H9 (cell line): ENCODE measurements around a stretch of chr7.

- PRO-cap: no peak
Measured at GRCh38 chr7:24885123-24885880, 94.7 kb downstream of the OSBPL3 start.

DNA sequence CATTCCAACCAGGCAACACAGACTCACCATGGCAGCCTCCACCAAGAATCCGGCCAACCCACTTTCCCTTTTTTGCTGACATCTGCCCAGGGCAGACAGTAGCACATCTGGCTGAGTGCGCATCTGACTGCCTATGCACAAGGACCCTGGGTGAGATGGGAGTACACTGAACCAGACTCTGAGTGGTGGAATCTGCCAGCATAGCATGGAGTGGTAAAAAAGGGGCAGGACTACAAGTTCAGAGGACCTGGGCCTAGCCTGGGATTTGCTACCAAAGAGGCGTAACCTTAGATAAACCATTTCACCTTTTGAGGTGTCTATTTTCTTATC, 16.6 kb downstream of the OSBPL3 start:
- PRO-cap: no peak

DNA sequence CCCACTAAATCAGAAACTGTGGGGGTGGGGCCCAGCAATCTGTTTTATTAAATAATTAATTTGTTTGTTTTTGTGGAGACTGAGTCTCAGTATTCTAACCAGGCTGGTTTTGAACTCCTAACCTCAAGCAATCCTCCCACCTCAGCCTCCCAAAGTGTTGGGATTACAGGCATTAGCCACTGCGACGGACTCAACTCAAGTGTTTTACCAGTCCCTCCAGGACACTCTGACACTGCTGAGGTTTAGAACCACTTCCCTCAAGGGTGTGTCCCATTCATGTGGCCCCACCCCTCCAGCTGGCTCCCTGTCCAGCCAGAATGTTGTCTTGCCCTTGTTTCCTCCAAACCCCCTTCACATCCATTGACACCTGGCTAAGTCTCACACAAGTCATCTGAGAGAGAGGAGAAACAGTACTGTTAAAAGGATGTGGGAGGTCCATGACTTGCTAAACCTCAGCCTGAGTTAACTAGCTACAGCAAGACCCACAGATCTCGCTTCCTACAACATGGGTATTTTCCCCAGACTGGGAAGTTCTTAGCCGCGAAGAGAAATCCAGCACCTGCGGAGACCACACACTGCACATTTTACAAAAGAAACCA, 14.2 kb downstream of the OSBPL3 start:
- PRO-cap: no peak

DNA sequence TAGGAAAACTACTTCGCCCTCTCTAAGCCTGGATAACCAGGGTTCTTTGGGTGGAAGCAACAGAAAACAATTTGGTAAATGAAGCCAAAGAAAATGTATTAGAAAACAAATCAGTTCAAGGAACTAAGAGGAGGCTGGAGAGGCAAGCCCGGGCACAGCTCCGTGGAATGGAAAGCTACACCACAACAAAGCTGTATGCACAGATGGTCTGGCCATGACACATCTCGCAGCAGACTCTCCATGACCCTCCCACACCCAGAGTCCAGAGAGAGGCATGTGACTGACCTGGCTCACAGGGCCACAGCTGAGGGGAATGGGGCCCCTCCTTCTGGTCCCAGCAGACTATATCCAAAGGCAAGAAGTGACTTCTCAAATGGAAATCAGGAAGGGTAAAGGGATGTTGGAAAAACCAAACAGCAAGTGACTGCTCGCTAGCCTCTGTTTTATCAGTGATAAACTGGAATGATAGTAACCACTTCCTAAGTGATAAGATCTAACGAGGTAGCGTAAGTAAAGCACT, 8.7 kb downstream of the OSBPL3 start:
- PRO-cap: no peak

GRCh38 chr7:24978708-24979781, 933 bp downstream of the OSBPL3 start:
- PRO-cap: bidirectional peak, plus-strand start at chr7:24979341, minus-strand start at chr7:24979254; bidirectional peak, plus-strand start at chr7:24979394, minus-strand start at chr7:24979480; bidirectional peak, plus-strand start at chr7:24979672, minus-strand start at chr7:24979590

DNA sequence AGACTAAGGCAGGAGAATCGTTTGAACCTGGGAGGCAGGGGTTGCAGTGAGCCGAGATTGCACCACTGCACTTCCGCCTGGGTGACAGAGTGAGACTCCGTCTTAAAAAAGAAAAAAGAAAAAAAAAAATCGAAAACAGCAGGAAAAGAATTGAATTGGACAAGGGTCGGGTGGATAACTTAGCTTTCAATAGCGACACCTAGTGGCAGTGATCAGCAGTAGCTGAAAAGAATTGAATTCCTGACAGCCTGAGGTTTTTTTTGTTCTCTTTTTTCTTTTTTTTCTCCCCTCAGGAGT, 55.2 kb downstream of the CYCS start:
- PRO-cap: no peak

- PRO-cap: no peak
Measured at GRCh38 chr7:25326282-25326802, 98.1 kb upstream of the NPVF start.

GRCh38 chr7:25429620-25430004, 201.3 kb upstream of the NPVF start:
- PRO-cap: no peak

DNA sequence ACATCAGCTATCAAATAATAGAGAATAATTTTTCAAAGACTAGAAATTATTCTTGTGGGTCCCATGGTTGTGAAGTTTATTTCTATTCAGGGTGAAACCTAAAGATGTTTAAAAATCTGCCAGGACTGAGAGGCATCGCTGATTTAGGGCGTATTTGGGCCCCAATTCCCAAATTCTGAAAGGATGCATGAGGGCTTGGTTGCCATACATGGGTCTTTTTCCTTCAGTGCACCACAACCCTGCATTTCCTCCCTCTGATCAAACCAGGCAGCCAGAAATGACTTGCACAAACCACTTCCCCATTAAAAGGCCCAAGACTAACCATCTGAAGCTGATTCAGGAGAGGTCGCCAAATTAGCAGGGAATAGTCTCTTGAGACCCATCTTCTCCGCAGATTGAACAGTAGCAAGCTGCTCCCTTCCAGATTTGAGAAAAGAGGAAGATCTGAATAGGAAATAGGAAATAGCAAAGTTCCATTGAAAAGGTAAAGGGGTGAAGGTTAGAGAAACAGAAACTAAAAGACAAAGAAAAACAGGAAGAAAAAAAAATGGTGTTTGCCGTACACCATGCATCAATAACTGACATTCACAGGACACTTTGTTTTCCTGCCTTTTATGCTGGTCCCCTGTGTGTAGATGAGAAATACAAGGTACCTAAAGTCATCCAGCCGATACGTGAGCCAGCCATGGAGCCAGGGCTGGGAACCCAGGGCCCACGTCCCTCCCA, 268.2 kb upstream of the NPVF start:
- PRO-cap: no peak

- PRO-cap: no peak
Measured at GRCh38 chr7:25620044-25620889, 392.0 kb upstream of the NPVF start.

- PRO-cap: no peak
Measured at GRCh38 chr7:25776062-25776494, 375.9 kb upstream of the NFE2L3 start.

DNA sequence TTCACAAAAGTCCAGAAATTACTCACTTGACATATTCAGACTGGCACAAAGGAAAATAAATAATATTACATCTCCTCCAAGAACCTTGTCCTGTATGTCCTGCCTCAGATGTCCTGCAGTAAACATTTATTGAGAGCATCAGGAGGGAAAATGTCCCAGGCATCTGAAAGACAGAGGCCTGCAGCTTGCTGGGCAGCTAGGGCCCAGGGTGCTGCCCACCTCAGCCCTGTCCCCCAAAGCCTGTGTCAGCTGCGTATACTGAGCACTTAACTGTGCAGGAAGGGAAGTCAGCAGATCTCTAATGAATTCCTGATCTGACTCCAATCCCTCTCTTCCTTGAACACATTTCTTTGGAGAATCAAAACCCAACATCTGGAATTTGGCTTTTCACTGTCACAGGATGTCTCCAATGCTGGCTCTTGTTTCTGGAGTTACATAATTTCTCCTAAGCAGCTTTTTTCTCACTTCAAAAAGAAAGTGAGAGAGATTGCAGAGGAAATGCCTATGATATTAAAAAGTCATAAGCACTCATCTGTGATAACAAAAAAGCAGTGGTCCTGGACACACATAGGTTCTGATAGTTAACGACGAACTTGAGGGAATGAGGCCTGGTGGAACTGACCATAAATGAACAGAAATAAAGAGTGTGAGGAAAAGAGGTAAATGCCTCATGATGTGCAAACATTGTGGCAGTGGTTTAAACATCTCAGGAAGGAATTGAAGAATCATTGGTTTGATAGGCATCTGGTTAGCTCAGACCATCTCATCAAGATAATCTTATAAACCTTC, 364.6 kb upstream of the NFE2L3 start:
- PRO-cap: no peak

DNA sequence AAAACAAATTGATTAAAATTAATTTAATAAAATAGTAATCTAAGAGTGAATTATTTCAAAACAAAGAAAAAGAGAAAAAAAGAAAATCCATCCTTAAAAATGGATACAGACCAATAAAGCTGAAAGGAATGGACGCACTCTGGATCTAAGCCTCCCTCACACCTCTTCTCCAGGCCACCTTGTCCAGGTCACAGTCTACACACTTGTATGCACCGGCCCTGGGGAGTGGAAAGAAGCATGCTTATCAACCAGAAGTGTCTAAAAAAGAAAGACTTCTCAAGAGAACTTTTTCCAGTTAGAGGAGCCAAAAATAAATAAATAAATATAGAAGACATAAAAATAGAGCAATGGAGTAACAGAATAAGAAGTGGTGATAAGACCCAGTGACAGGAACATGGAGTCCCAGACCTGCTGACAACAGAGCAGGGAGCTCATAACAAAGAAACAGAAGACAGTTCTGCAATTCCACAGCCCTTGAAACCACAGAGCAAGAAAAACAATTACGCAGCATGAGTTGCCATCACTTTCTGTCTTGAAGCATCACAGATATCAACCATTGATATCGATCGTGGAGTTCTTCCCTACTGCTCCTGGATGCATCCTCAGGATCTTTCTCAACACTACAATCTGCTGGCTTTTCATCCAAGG, 311.7 kb upstream of the NFE2L3 start:
- PRO-cap: no peak

DNA sequence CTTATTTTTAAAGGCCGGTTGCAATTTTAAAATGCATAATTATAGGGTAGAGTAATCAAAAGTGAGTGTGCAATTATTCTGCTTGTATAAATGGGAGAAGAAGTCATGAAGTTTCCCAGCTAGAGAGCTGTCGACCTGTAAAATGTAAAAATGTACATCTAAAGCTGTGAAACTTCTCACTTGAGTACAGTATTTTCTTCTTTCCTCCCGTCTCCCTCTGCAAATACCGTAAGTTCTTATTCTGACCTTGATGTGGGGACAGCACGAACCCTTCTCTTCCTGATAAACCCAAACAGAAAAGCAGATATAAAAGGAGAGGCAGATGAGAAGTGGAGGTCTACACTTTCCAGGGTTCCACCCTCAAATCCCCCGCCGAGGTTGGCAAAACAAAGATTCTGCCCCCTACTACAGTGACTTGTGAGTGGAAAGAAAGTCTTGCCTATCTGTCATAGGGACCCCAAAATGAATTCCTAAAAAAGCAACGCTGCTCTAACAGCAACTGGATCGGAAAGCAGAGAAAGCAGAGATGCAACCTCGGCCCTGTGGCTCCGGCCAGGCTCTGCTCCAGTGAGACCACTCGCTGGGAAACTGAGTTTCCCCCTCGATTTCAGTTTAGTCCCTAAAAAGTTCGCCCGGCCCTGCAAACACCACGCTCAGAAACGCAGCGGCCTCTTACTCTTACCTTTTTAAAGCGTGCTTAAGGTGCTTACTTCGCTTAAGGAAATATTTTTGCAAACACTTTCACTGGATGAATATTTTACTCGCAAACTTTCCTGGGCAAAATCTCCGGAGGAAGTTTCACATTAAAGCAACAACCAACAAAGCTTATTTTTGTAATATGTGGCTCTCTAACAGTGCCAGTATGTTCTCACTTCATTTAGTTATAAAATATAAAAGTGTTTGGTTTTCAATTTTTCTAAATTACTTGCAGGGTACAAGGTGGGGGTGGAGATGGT, 298.0 kb upstream of the NFE2L3 start:
- PRO-cap: no peak

DNA sequence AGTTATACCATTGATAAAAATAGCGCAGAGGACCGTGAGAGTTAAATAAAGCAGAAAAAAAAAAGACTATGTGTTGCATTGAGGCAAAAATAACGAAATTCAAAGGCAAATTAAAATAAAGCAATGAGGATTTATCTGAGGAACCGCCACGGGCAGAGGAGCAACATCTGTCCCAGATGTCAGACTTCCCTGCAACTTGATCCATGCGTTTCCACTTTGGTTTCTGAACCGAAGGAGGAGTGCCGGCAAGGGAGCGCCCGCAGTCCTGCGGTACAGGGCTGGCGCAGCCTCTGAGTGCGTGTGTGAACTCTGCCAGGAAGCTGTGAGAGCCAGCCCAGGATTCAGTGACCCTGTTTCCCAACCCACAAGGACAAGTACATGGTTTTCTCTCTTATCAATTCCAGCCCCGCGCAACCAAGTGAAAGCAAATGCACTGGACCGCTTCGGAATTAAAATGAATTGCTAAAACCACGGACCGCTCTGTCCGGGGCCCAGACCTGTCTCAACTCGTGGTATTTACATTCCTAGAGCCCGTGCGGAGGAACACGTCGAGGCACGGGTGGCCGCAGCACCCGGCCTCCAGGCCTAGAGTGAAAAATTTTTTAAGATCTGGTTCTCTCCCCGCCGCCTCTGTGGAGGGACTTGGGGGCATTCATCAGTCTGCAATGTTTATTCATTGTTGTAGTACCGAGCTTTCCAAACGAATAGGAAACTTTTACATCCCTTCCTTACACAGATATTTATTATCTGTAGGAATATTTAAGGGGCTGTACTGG, 291.6 kb upstream of the NFE2L3 start:
- PRO-cap: no peak

- PRO-cap: unidirectional peak, plus-strand start at chr7:25949869
Measured at GRCh38 chr7:25949466-25950171, 202.4 kb upstream of the NFE2L3 start.

DNA sequence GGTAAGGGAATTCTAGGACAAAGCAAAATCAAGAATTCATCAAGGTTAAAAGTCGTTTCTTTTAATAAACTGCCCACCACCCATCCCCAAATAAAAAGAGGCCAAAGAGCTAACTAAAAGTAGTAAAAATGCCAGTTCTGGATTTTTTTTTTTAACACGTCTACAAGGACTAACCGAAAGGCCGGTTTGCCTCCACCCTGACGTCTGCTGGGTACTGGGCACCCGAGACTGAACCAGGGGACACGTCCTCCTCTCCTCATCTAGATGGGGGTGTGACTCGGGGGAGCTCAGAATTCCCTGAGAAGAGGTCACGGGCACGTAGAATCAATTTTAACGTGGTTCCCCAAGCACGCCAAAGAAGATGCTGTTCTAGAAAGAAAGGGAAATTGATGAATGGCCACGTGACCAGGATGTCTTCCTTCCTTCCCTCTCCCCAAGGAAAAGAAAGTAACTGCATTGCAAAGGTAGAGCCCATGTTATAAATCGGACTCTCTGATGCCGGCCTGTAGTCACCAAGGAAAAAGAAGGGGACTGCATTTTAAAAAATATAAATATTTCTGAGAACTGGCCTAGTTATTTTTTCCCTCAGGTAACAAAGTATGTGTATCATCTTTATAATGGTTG, 200.1 kb upstream of the NFE2L3 start:
- PRO-cap: unidirectional peak, minus-strand start at position 332 of the sequence

DNA sequence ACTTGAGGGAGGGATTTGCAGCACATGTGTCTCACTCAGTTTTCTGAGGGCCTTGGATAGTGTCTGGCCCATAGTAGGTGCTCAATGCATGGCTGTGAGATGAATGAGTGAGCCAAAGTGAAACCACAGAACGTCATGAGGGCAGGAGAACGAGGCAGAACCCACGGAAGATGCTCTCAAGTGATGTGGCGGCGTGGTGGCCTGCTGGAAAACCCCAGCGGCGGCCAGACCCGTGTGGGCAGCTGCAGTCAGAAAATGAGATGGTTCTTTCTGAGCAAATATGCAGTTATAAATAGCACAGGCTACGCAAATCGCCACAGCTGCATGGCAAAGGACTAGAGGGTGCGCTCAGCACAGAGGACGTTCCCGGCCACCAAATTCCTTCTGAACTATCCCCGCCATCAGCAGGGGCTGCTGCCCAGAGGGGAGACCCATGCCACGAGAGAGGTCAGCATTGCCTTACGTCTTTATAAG, 183.4 kb upstream of the NFE2L3 start:
- PRO-cap: no peak

GRCh38 chr7:26185497-26185822, 15.1 kb downstream of the HNRNPA2B1 start:
- PRO-cap: no peak

DNA sequence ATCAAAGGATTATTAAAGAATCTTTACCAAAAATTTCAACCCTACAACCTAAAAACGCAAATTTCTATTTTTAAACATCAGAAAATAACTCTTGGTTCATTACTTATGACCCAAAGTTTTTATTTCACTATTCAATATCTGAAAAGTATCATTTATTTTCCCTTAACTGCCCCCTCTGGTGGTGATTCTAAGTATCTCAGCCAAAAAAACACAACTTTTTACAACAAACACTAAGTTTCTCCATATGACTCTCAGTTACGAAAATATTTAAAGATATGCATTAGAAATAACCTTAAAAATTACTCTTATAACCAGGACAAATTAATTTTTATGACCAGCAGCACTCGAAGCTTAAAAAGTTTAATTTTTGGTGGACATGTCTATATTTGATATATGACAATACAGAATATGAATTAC, 2.5 kb downstream of the HNRNPA2B1 start:
- PRO-cap: no peak